Tongue (tissue), 2 donors: ENCODE results near the gene MFRP.

- RAMPAGE, long total RNA, result no peak
Measured at GRCh38 chr11:118896348-118897064, 12.8 kb downstream of the CXCR5 start.

DNA sequence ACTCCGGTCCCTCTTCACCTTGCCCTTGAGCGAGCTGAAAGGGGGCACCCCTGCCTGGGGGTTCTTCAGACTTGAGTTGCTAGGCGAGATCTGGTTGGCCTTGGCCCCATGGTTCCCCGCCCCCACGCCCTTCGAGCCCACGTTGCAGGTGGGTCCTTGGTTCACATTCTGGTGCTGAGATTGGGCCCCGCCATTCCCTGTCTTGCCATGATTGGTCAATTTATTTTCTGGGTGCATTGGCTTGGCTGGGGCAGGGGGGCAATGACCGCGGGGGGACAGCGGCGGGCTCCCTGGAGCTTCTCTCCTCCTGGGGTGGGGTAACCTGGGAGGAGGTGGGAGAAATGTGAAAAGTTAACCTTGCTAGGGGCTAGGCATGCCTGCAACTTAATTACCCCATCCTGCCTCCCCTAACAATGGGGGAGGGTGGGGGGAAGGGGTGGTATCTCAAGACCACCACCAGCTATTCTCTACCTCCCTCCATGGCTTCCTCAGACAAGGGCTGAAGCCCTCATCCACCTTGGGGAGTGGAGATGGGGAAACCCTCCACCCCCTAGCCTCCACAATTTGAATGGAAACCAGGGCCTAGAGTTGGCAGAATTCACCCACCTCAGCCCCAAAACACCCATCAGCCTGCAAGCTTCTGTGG lies 17.3 kb downstream of the BCL9L start:
- RAMPAGE, long total RNA, result no peak

- RAMPAGE, long total RNA, result no peak
Measured at GRCh38 chr11:118921449-118921757, 4.3 kb downstream of the BCL9L start.

- RAMPAGE, long total RNA, result no peak
Measured at GRCh38 chr11:119014529-119014717, 3.7 kb downstream of the RPS25 start.

DNA sequence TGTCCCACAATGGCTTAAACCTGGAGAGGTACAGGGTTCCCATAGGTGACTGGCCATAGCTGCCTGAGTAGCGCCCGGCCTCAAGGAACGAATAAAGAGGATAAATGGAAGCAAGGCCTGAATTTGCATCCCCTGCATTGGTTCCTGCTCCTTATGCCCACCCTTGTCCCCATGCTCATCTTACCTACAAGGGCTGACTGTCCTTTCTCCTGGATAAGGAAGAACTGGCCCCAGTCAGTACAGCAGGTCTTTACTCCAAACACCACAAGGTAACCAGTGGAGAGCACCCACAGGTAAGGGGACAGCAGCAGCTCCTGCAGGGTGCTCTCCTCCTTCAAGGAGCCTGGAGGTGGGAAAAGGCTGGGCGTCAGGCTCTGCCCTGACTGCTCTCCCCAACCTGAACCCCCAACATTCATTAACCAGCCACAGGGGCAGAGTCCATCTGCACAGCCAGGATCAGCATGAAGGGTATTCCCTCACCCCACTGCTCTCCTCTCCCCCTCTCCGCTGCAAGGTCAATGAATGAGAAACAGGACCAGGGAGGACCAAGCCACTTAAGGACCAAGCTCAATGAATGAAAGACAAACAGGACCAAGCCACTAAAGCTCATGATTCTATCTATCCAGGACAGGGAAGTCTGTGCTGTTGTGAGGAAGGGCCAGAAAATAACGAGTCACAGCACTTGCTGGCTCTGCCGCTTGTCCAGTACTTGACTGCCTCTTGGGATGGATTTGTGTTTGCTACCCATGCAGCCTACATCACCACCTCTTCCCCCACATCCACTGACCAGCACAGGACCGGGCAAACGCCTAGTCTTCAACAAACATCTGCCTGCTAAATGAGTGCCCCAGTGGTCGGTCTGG lies 8.4 kb downstream of the TRAPPC4 start:
- RAMPAGE, long total RNA, result no peak

DNA sequence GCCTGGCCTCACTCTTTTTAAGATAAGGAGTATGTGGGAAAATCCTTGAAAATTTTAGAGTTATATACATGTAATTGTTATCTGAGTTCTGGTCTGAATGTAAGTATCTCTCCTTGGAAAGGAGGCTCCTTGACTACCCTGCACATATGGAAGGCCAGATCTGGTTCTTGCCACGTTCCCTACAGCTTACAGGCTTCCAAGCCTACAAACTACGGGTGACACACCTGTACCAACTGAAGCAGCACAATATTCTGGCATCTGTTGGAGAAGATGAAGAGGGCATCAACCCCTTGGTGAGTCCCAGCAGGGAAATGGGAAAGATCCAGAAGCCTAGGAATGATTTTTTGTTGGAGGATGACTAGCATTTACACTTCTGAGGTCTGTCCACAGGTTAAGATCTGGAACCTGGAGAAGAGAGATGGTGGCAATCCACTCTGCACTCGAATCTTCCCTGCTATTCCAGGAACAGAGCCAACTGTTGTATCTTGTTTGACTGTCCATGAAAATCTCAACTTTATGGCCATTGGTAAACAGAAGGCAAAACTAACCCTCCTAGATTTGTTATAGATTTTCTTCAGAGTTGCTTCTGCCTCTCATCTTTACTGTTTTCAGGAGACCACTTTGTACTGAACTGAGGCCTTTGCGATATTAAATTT lies 1.6 kb downstream of the VPS11 start:
- RAMPAGE, long total RNA, result no peak

DNA sequence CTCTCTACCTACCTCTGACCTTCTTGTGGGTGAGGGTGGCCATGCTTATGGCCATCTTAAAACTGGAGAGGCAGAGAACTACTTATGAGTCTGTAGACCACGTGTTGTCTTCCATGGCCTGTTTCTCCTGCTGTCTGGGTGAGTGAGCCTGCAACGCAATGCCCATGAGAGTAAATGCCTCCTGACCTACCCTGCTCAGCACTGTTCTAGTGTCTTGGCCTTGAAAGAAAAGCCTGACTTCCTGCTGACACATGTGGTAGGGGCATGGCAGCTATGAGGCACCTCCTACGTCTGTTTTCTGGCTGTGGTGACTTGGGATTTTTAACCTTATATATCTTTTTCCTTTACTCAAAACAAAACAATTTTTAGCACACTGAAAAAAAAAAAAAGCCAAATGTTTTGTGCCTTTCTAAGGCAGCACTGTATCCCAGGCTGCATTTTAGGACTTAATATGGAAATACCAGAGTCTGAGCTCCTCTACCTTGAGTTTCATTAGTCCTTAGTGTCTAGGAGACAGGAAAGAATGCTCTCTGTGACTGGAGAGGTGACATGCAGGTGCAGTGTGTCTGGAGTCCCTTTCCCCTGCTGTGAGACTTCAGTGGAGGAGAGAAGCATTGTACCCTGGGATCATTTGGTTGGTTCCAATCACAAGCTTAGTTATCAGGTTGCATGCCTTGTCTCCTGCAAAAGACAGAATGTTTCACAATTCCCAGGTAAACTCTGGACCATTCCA lies 10.2 kb downstream of the MCAM start:
- RAMPAGE, long total RNA, result no peak

- RAMPAGE, long total RNA, result no peak
Measured at GRCh38 chr11:119310626-119311690, 6.0 kb downstream of the MCAM start.

- RAMPAGE, long total RNA, result no peak
Measured at GRCh38 chr11:119311999-119313055, 4.6 kb downstream of the MCAM start.

DNA sequence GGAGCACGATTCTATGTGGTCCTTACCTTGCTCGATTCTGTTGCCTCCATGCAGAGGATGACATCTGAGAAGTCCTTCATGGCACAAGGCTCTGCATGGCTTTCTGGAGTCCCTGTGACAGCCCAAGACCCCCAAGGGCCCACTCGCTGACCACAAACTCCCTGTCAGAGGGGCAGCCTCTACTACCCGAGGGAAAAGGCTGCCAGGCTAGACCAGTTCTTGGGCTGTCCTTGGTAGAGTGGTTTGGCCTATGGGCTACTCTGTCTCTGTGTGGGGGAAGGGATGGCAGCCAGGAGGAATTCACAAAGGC lies at the start of gene MFRP:
Gene MFRP (minus strand): TSS at position 272 of the 310 bp plus-strand sequence.
- RAMPAGE, long total RNA, result no peak

DNA sequence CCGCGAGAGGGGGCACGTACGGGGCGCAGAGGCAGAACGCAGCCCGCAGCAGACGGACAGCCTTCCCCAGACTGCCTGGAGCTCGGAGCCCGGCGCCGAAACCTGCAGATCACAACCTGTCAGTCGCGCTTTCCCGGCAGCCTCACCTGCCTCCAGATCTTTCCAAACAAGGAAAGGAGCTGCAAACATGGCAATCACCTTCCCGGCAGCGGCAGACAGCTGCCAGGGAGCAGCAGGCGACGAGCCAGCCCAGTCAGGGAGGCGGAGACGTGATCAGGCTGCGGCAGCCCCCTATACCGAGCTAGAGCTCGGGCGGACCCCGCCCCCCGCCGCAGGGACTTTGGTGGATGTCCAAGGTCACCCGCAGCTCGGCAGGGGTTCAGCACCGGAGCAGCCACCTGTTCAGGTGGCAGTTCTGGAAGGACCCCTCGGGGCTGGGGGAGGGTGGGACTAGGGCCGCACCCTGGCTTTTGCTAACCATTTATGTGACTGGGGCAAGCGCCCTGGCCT lies 143.9 kb downstream of the NECTIN1 start:
- RAMPAGE, long total RNA, result no peak

- RAMPAGE, long total RNA, result no peak
Measured at GRCh38 chr11:119664866-119665441, 64.0 kb downstream of the NECTIN1 start.

DNA sequence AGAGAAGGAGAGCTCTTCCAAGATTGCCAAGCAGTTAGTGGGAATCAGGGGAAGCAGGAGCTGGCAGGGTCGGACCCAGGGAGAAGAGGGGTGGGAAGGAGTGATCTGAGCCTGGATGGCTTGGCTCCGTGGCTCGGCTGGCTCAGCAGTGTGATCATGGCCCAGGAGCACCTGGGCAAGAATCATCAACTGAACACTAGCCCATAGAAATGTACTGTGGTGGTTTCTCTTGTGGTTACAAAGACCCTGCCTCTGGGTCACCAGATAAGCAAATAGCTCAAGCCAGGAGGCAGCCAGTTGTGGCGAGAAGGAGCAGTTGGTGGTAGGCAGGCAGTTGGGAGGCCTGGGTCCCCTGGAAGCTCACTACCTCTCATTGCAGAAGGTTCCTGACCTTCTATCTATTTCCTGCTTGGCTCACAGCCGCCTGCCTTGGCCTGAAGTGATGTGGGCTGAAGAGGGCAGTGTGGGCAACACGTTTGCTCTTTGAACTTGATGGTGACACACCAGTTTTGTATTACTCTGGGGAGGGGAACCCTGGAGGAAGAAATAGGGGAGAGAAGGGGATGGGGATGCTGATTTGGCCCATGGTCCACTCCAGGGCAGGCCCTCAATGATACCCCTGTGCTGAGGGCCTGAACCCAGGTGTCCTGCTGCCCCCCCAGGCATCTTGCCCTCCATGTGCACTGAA lies 34.7 kb downstream of the NECTIN1 start:
- RAMPAGE, long total RNA, result no peak

DNA sequence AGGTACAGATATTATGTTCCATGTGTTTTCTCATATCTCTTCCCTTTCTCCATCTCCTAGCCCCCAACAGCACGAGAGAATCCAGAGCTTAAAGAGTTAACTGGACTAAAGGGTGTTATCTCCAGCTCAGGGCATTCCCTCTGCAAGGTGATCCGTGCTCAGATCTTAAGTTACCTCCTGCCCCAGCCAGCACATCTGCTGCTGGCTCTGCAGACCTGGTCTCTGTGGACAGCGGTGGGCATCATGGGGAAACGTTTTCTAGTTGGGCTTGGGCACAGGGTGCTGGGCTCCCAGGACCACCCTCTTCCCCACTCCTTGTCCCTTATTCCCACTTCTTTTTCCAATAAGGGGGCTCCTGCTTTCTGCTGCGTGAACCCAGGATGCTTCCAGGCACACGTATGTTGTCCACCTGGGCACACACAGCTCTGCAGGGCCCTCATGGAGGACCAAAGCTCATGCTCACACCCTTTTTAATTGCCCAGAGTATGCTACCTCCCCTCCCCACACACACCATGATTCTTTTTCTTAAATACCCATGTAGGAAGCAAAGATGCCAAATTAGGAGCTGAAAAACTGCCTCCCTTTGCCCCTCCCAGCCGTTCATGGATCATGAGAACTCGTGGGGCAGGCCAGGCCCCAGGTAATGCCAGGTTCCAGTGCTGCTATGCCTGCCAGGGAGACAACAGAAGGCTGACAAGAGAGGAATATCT lies 5.2 kb downstream of the NECTIN1 start:
- RAMPAGE, long total RNA, result no peak

DNA sequence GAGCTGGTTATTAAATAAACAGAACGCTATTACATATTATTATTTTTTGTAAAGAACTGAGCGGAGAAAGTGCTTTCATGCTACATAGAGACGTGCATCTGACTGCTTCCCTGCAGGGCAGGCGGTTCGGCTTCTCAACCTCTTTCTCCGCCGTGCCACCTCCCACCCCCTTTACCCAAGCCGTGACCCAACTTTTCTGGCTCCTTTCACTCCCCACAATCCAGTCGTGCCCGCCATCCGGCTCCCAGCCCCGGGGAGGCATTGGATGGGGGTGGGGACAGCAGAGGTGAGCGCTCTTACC lies 875 bp downstream of the NECTIN1 start:
- RAMPAGE, long total RNA, result no peak

DNA sequence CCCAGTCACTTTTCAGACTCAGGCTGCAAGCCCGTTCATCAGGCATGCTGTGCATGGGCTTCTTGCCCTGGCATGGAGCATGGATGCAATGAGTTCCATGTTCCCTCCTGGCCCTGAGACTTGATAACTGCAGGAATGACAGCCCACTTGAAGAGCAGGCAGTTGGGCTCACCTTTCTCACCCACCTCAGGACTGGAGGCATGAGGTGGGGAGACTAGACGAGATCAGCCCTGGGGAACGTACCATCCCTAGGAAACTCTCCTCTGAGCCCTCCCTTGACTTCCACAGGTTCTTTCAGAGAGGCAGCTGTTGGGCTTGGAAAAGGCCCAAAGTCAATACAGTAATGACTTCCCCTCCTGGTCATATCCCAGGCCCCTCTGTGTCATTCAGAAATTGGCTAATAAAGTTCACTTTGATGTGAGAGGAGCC lies 5.7 kb upstream of the NECTIN1 start:
- RAMPAGE, long total RNA, result no peak

DNA sequence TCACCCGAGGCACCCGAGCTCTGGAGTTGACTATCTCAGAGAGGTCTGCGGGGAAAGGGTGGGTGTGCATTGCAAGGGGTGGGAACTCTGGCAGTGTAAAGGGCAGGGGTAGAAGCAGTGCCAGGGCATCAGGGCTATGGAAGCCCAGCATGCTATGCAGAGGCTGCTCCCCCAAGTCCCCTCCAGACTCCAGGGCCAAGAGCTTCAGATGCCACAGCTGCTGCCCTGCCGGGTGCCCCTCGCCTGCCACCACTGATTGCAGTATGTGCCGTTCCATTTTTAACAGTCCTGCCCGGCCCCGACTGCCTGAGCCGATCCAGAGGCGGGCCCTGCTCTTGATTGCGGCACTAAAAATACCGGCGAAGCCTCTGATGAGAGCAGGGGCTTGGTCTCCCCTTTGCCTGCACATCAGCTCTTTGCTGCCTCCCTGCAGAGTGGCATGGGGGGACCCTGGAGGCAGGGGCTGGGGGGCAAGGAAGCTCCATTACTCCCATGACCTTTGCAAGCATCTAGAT lies 50.7 kb upstream of the NECTIN1 start:
- RAMPAGE, long total RNA, result no peak

GRCh38 chr11:120057557-120058614 lies 80.0 kb downstream of the TRIM29 start:
- RAMPAGE, long total RNA, result no peak

GRCh38 chr11:120184156-120184915 lies 26.5 kb upstream of the OAF start:
- RAMPAGE, long total RNA, result no peak

- RAMPAGE, long total RNA, result no peak
Measured at GRCh38 chr11:120192609-120193035, 18.2 kb upstream of the OAF start.